GM23248 (cell line): Measurements from ENCODE around the genes MARCKS, HS3ST5 and VGLL2.

GRCh38 chr6:112085533-112086105, 1.7 kb downstream of the TUBE1 start:
- RAMPAGE, long total RNA: no peak

GRCh38 chr6:112259374-112259868, 5.1 kb upstream of the LAMA4 start:
- RAMPAGE, long total RNA: no peak

DNA sequence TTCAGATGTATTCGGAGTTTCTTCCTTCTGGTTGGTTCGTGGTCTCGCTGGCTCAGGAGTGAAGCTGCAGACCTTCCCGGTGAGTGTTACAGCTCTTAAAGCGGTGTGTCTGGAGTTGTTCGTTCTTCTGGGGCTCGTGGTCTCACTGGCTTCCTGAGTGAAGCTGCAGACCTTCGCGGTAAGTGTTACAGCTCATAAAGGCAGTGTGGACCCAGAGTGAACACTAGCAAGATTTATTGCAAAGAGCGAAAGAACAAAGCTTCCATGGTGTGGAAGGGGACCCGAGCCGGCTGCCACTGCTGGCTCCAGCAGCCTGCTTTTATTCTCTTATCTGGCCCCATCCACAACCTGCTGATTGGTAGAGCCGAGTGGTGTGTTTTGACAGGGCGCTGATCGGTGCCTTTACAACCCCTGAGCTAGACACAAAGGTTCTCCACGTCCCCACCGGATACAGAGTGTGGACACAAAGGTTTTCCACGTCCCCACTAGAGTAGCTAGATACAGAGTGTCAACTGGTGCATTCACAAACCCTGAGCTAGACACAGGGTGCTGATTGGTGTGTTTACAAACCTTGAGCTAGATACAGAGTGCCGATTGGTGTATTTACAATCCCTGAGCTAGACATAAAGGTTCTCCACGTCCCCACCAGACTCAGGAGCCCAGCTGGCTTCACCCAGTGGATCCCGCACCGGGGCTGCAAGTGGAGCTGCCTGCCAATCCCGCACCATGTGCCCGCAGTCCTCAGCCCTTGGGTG, 341.7 kb downstream of the RFPL4B start:
- RAMPAGE, long total RNA: no peak

DNA sequence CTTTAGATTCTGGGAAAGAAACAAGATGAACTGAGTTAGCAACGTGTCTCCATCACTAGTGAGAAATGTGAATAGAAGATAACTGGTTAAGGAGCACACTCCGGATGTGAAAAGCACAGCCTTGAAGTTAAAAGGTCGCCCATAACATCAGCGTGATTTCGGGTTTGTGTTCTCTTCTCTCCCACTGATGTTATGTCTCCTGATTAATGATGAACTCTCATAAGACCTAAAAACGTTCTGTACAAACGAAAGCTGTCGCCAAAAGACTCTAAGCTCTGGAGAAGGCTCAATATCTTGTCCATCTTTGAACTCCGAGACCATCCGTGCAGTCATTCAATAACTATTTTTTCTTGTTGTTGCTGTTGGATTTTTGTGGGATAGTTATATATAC, 291.9 kb upstream of the MARCKS start:
- RAMPAGE, long total RNA: no peak

DNA sequence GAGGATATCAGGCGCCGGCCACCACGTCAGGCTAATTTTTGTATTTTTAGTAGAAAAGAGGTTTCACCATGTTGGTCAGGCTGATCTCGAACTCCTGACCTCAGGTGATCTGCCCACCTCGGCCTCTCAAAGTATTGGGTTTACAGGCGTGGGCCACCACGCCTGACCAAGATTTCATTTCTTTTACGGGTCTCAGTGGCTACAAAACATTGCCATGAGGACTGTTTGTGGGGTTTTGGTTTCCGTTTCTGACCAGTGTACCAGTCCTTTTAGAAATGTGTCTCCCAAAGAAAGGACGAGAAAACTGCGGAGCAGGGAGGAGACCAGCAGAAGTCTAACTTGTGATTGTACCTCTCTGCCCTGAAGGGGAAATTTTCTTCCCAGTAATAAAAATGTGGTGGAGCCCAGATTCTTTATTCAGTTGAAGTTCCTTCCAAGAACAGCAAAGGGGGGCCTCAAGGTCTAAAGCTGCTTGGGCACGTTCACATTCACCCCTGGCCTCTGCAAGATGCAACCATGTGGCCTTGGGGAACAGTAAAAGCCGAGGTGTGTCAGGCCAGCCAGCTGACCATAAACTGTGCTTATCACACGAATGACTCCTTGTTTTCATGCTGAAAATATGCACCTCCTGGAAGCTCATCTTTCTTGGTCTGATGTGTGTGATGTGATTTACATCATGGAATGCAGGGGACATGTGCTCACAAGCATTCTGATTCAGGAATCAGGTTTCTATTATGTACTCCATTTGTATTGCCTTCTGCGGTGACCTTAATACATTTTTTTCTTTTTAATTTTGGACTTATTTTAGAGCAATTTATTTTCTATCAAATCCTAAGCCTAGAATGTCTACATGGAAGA, 211.7 kb upstream of the MARCKS start:
- RAMPAGE, long total RNA: no peak

- RAMPAGE, long total RNA: start-site peak on the plus strand at chr6:113857346-113857407, 561 and 205 reads in 2 replicates
These were observed at the start of gene MARCKS for GRCh38 chr6:113857123-113857580. Gene MARCKS, plus strand, starts transcription at chr6:113857345.

- RAMPAGE, long total RNA: no peak
These were observed 27.6 kb downstream of the HDAC2 start for GRCh38 chr6:113943293-113943732.

- RAMPAGE, long total RNA: no peak
These were observed 26.9 kb downstream of the HDAC2 start for GRCh38 chr6:113944087-113944477.

GRCh38 chr6:113969609-113970747, 970 bp downstream of the HDAC2 start:
- RAMPAGE, long total RNA: no peak

DNA sequence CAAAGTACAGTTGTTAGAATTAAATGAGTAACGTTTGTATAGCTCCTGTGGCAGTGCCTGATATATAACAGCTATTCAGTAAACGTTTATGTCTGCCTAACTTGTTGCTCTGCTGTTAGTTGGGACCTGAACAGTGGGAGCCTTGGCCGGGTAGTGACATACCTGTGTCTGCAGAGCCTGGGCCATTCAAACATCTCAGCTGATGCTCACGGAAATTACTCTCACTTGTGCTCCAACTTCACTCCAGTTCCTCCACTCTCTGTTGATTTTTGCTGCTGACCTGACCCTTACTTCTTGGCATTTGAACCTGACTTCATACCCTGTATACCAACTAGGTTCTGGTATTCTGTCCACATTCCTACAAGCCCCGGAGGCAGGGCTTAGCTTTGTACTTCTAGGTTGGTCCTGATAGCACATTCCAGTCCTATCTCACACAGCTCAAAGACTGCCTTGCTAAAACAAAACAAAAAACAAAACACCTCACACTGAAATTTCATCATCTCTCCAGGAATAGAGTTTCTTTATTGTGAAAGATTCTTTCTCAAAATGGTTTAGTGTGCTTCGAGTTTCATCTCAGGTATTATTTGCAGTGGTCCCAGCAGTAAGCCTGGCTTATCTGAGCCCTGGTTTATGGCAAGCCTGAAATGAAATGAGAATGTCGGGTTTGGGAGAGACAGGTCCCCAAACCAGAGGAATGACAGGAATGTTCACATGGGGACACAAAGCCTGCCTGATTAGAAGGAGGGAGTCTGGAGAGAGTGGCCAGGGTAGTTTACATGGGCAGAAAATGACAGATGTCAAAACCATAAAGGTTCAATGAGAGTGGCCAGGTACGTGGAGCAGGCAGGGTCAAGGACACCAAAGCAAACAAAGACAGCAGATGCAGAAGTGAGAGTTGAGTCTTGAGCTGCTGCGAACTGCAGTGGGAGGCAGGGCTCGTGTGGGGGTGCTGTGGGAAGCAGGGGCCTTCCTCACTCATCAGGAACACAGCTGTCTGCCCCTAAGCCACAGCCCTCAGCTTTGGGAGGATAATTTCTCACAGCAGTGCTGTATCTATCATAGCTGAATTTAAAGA, 174.2 kb upstream of the HDAC2 start:
- RAMPAGE, long total RNA: no peak

DNA sequence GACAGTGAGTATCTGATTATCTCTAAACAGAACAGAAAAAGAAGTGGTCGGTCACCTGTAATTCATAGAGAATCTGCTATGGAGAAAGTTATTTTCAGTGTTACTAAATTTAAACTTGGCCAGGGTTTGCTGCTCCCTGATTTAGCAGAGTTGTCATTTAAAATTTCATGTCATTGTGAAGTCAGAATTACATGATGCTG, 114.2 kb downstream of the HS3ST5 start:
- RAMPAGE, long total RNA: no peak

- RAMPAGE, long total RNA: no peak
These were observed at the start of gene HS3ST5 for GRCh38 chr6:114342756-114343444. Gene HS3ST5, minus strand, starts transcription at chr6:114343023.

DNA sequence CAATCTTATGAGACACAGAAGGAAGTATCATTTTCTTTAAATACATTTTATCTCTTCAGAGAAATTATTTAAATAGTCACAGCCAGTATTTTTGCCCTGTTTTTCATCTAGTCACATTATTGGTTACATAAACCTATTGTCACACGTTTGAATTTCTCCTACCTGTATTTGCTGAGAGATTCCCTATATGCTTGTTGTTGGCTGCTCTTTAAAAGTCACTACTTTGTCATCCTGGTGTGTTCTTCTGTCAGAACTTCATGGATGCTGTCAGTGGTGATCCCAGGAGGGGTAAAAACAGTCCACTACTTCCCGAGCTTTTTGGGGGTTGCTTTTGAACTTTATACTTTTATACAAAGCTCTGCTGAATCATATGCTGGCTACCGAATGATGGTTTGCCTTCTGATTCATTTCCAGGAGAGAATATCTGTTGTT, 32.5 kb upstream of the COL10A1 start:
- RAMPAGE, long total RNA: no peak

DNA sequence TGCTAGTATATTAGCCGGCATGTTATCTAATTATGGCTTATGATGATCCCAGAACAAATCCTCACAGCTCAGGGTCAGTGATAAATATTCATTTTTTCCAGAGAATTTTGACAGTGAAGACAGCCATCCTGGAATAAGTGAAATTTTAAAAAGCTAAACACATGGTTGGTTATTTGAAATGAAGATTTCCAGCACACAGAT, 34.3 kb upstream of the CALHM6 start:
- RAMPAGE, long total RNA: no peak

GRCh38 chr6:117244547-117245627, 20.5 kb upstream of the VGLL2 start:
- RAMPAGE, long total RNA: no peak

DNA sequence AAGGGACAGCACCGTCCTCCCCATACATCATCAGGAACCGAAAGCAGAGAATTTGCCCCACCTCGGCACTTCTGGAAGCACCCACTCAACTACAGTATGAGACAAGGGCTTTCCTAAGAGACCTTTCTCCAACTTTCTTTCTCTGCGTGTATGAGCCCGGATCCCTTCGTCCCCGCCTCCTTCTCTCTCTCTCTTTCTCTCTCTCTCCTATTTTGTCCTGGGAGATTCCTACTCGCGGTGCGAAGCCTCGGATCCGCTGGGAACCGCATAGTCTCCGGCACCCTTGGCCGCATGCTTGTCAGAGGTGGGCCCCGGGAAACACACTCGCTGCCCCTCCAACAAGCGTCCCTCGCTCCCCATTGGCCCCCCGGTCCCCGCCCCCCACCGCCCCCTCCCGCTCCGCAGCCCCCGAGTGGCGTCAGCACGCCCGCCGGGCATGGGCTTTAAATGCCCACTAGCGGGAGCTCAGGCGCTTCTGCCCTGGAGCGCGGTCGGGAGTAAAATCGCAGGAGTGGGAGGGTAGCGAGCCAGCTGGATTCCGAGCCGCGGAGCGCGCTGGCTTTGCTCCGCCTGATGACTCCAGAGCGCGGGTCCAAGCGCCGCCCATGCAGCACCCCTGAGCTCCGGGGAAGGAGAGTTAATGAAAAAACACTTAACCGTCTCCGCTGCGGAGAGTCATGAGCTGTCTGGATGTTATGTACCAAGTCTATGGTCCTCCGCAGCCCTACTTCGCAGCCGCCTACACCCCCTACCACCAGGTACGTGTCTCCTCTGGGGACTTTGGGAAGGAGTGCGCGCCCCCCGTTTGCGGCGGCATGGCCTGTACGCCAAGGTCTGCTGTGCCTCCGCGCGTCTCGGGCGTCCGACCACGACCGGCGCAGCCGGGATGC, at the start of gene VGLL2:
VGLL2 (plus strand) TSS at position 472 of the 890 bp plus-strand sequence.
- RAMPAGE, long total RNA: no peak

GRCh38 chr6:117303259-117303663, 37.9 kb downstream of the VGLL2 start:
- RAMPAGE, long total RNA: no peak

DNA sequence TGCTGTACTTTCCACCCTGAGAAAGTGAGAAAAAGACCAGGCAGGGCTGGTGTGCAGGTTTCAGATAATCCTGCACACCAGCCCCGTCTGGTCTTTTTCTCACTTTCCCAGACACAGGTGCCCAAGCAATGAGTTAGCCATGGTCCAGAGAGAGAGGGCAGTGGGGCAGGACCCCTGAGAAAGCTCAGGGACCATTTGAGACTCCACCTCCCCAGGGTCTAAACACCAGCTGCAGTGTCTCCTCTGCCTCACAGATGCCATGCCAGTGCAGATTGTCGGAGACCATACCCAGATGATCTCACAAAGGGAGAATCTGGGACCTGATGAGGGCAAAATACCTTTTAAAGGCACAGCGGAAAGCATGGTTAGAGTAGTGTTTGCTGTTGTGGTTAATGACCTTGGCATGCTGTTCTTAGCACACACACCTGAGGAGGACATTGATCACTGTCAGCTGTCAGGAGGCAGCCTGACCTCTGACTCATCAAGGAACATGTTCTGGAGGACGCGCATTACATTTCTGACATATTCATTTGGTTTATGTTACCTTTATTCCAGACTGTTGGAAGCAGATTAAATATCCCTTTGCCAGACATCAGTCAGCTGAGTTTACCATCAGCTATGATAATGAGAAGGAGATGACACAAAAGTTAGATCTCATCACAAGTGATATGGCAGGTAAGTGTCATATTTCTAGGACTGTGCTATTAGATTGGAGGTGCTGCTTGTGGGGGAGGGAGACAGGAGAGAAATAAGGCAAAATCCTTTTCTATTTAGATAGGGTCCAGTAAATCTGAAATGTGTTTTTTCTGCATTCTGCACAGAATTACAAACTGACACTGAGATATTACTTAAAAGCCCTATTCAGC, 57.2 kb downstream of the GOPC start:
- RAMPAGE, long total RNA: no peak

- RAMPAGE, long total RNA: no peak
These were observed 263.1 kb upstream of the PLN start for GRCh38 chr6:118284933-118285400.

DNA sequence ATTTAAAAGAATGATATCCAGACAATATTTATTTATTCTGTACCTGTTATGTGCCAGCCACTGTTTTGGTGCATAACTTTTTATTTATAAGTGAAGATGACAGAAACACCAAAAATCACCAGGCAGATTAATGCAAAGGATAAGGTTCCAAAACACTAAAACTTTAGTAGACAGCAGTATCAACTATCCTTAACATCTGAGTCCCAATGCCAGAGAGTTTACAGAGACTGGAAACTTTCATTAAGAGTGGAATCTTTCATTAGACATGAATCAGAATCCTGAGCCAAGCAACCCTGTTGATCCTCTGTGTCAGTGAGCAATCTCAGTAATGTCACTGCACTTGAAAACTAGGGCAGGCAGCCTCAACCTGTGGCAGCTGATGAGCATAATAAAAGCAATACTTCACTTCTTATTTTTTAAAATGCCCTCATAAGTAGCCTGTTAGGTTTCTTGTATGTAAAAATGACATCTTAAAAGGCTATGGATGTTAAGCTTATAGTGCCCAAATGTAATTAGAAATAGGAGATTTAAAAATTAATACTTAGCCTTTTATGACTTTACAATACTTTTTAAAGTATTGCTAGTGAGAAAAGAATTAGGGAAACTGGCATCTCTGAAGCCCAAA, 252.7 kb upstream of the PLN start:
- RAMPAGE, long total RNA: no peak